REH cell (cell line): ENCODE measurements around the gene TMEM30B.

- PRO-cap: no peak
Measured at GRCh38 chr14:60637631-60638545, 11.4 kb downstream of the SIX1 start.

GRCh38 chr14:60806415-60806752, 71.8 kb downstream of the MNAT1 start:
- PRO-cap: no peak

DNA sequence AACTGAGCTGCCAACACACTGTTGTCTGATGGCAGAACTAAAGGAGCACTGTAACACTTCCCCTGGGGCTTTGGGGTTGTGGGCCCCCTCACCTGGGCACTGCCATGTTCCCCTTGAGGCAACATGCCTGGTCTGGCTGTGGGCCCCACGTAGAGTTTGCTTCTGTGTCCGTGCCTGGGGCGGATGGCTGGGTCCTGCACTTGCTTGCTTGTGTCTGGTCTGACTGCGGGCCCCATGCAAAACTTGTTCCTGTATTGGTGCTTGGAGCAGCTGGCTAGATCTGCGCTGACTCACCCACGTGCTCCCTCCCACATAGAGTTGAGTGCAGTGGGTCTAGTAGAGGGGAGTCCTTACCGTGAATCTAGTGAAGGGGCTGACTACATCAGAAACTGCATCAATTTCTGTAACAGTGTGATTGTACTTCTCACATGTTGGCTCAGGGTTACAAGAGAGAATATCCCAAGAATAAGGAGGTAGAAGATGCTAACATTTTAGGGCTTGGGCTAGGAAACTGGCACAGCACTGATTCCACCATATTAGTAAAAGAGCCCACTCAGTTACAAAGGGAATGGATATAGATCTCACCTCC, 78.6 kb downstream of the MNAT1 start:
- PRO-cap: no peak

DNA sequence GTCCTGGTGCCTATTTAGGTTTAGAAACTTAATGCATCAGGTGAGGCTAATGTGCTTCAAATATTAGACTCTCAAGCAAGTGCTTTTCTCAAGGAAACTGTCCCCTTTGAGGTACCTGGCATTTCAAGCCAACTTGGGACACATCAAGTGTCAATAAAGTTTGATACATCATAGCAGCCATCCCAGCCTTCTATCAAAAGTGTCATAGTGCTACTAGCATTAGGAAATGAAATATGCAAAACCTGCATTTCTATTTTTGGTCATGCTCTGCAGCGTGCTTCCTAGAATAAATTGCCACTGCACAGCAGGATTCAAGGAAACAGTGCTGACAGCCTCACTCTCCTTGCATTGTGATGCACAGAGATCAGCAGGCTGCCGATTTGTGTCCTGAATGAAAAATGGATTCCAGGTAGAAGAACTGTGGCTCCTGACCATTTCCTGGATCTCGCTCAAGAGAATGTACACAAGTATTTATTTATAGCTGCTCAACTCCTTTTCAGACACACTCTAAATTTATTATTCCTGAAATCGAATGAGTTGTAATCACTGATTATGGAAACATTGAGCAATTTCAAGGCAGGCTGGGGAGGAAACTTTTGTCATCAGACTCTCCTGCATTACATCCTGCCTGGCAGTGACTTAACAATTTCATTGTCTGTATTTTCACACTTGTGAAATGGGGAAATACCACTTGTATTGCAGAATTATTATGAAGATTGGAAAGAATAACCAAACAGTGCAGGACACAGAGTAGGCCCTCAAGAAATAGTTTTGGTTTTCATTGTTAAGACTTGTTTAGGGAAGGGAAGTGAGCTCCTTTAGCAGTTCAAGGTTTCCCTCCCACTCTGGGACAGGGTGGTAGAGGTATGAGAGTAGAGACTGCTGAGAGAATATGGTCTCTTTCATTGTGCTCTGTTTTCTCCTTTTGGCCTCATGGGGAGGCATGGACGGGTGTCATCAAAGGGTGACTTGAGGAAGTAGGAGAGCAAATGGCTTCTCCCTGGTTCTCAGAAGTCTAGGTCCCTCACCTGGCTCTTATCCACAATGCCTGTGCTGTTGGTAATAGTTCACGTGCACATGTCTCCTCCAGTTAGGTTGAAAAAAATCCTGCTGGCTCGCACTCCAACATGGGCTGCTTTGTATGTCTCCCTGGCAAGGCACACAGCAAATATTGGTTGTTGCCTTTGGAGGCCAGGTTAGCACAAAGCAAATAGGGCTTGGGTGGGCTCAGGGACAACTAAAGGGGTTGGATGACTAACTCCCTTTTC, 121.1 kb downstream of the SLC38A6 start:
- PRO-cap: no peak

GRCh38 chr14:61280873-61281677, at the start of gene TMEM30B:
TSS of gene TMEM30B (minus strand) at chr14:61281338.
- PRO-cap: no peak

GRCh38 chr14:61368255-61368838, 47.0 kb downstream of the PRKCH start:
- PRO-cap: no peak

- PRO-cap: no peak
Measured at GRCh38 chr14:61491431-61492616, 170.4 kb downstream of the PRKCH start.

- PRO-cap: no peak
Measured at GRCh38 chr14:61526329-61526898, 168.9 kb upstream of the HIF1A start.

GRCh38 chr14:61588363-61588809, 106.9 kb upstream of the HIF1A start:
- PRO-cap: no peak

- PRO-cap: no peak
Measured at GRCh38 chr14:61598953-61599444, 96.3 kb upstream of the HIF1A start.

- PRO-cap: no peak
Measured at GRCh38 chr14:61653601-61654016, 41.7 kb upstream of the HIF1A start.

- PRO-cap: no peak
Measured at GRCh38 chr14:61746808-61747652, 15.2 kb upstream of the SNAPC1 start.

- PRO-cap: unidirectional peak, plus-strand start at chr14:63192338
Measured at GRCh38 chr14:63192045-63192512, 12.2 kb upstream of the RHOJ start.

- PRO-cap: no peak
Measured at GRCh38 chr14:63499574-63500242, 43.5 kb downstream of the PPP2R5E start.

GRCh38 chr14:63864248-63864770, 11.5 kb downstream of the SYNE2 start:
- PRO-cap: bidirectional peak, plus-strand start at chr14:63864539, minus-strand start at chr14:63864506

DNA sequence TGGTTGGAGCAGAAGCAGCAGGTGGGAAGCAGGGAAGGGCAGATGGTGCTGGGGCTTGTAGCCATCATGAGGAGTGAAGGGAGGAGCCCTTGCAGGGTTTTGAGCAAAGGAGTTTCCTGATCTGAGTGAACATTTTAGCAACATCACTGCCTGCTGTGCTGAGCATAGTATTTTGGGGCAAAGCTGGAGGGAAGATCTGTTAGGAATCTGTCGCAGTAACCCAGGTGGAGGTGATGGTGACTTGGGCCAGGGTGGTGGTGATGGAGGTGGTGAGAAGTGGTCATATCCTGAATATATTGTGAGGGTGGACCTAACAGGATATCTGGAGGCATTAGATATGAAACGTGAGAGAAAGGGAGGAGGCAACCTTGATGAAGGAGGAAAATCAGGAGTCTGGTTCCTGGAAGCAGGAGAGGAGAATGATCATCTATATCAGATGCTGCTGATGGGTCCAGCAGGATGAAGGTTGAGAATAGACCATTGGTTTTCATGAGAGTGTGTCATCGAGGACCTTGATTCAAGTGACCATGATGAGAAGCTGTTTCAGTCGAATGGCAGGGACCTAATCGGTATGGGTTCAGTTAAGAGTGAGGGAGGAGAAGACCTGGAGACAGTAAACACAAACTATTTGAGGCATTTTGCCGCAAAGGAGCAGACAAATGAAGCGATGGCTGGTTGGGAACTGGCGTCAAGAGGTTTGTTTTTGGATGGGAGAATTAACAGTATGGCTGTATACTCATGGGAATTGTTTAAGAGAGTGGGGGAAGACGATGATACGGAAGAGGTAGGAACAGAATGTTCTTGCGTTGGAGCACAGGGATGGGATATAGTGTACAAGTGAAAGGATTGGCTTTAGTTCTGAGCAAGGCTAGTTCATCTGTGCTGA, 84.1 kb downstream of the SYNE2 start:
- PRO-cap: no peak

DNA sequence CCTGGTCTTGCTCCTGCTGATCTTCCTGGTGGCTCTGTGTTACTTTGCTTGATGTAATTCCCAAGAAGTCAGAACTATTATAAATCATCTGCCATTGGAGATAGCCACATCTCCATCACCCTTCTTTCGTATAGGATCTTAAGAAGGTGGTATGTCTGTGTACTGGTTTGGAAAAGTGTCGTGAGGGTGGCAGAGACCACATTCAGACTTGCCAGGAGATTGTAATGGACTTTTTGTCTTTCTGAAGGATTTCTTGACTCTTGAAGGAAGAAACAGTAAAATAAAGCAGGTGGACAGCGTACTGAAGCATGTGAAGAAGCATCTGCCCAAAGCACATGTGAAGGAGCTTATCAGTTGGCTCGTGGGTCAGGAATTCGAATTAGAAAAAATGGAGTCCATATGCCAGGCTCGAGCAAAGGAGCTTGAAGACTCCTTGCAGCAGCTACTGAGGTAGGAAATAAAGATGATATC, 171.2 kb downstream of the SYNE2 start:
- PRO-cap: no peak

DNA sequence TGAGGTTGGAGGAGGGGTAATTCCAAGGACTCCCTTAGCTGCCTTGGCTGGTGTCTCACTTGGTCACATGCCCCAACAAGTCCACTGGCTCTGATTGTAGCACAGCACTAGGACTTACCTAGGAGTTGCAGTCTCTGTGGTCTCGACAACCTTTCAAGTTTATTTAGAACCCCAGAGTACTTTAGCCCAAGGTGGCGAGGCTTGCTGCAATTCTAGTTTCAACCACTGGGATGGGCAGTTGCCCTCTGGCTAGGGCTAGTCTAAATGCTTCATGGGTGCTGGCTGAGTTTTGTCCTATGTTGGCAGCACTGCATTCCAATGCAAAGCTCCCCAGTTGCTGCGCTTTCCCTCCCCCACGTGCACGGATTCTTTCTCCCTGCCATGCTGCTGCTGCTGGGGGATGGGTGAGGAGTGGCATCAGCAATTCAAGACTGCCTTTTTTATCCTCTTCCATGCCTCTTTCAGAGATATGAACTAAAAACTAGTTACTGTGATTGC, 207.8 kb downstream of the SYNE2 start:
- PRO-cap: no peak

DNA sequence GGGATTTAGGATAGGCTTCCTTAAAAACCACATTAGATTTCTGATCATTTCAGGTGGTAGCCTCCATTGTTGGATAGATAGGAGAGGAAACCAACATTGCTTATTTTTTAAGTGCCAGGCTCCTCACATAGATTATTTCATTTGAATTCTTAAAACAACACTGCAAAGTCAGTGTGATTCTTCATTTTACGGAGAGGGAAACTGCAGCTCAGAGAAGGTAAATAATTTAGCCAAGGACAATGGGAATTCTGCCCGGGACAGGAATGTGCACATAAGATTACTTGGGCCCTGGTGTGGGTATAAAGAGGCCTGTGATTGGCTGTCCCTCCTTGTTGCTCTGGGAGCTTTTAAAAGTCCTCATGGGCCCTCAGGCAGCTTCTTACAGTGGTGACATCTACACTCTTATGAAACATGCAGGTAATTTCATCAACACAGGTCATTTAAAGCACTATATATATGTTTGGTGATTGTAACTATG, 100.4 kb downstream of the ESR2 start:
- PRO-cap: no peak

DNA sequence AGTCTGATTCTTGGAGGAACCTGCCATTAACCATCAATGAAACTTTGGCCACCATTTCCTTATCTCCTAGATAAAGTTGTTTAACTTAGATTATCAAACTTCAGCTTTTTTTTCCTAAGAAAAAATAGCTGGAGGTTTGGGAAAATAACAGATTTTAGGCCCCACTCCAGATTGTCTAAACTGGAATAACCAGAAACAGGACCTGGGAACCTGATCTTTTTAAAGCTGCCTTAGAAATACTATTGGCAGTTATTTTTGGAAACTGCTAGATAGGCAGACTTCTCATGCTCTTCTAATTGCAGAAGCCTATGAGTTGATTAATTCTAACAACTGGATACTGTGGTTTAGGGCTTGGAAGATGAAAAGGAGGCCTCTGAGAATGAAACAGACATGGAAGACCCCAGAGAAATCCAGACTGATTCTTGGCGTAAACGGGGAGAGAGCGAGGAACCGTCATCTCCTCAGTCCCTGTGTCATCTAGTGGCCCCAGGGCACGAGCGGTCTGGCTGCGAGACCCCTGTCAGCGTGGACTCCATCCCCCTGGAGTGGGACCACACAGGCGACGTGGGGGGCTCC, 80.2 kb downstream of the ESR2 start:
- PRO-cap: no peak